Measurements from ENCODE around the gene PRXL2B.

GRCh38 chr1:2306676-2307567 is 78.8 kb downstream of the SKI start:
- CAGE, long polyA plus RNA = no peak
- RRBS = no CpG with 5 or more reads among the region's 67 CpGs

DNA sequence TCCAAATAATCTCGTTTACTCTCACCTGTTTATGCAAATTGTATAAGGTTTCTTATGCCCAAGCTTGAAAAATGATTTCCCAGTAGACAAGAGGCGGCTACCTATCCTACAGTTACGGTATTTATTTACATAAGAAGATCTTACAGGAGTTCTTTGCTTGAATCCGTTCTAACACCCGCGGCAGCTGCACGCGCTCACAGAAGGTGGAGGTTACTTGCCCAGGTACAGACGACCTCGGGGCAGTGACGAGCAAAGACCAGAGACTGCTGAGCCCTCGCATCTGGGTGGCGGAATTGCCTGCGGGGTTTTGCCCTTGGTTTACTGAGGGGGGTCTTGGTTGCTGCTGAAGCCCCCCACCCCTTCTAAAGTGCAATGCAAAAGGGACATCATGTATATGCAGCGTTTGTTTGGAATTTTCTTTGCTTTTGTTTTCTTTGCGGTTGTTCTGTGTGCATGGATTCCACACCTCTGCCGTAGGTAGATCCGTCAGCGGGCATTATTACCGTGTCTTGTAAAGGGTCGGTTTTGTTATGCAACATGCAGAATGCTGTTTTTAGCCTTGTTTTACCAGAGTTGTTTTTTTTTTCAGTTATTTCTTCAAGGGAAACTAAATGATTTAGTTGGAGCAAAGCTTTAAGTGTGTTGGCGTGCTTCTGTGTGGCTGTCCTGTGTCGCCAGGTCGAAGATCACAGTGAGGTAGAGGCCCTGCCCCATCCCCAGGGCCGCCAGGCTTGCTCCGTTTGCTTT is 80.1 kb downstream of the SKI start:
- CAGE, long polyA plus RNA = no peak
- RRBS = no CpG with 5 or more reads among the region's 26 CpGs

DNA sequence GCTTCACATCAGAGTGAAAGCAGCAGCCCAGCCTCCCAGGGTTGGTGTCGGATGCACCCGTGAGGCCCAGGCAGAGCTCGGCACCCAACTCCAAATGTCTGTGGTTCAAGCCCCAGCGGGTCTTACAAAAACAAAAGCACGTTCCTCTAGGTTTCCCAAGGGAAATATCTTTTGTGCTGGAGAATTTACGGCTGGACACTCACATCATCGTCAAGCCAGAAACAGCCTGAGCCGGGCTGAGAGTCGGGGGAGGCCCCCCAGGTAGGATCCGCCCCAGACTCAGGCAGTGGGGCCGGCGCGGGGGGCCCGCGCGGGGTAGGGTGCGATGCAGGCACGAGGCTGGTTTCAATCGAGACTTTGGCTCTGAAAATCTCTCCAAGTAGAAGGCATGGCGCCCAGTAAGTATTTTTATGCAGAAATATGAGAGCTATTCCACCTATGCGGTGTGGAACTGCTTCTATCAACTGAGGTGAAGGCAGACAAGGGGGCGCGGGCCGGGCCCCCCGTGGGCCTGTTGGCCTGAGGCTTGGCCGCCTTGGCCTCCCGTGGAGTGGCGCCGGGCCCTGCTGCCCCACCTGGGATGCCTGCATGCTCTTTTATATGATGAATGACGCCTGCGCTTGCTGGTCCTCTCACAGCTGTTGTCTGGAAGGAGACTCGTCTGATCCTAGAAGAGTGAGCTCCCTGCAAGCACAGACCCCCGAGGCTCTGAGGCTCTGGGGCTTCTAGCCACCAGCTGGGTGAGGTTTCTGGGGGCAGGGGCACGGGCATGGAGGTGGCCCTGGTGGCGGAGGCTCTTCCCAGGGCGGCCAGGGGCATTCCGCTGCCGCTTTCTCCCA is 36.4 kb downstream of the MORN1 start:
- CAGE, long polyA plus RNA = no peak
- RRBS = 60% methylated on average over 10 of the region's 38 CpGs

GRCh38 chr1:2467038-2467754 is 8.9 kb upstream of the PLCH2 start:
- CAGE, long polyA plus RNA = no peak
- RRBS = no CpG with 5 or more reads among the region's 38 CpGs

DNA sequence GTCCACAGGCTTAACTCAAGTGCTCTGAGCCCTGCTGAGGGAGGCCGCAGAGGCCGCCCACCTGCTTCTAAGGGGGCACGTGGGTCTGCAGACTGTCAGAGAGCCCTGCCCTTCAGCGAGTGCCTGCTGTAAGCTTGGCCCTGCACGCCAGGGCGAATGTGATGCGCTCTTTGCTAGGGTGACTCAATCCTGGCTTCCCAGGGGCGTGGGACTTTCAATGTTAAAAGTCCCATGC is 384 bp upstream of the PANK4 start:
- CAGE, long polyA plus RNA = no peak
- RRBS = no CpG with 5 or more reads among the region's 8 CpGs

DNA sequence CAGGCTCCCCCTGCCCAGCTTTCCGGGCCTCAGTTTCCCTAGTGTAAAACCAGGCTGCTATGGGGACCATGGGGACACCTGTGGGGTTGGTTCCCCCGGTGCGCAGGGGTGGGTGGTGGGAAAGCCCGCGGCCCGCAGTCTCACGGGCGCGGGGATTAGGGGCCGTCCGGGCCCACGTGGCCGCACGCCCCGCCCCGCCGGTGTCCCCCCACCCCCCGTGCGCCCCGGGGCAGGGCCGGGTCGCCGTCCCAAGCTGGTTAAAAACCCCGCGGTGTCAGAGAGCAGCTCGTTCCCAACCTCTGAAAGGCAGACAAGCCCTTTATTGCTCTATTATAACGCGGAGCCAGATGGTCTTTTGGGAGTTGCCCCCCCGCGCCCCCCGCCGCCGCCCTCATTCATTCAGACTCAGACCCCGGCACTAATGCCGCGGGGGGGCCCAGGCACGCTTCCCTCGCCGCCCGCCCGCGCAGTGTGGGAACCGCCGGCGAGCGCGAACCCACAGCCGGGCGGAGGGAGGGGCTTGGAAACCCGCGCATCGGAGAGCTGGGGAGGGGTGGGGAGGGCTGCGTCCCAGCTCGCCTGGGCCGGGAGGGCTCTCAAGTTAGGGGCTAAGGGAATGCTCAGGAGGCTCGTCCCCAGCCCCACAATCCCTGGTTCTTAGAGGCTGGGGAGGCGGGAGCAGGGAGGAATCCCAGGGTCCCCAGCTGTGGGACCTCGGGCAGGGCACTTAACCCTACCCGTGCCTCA is 10.7 kb upstream of the HES5 start:
- CAGE, long polyA plus RNA = no peak
- RRBS = 36% methylated on average over 30 of the region's 59 CpGs

DNA sequence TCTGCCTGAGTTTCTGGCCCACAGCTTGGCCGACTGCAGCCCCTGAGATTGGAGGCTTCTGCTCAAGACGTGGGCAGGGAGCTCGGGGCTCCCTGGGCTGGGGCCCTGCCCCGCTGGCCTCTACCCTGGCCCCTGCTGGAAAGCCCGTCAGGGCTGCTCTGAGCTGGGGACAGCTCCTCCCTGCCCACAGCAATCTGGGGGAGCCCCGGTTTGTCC is 8.8 kb upstream of the TNFRSF14 start:
- CAGE, long polyA plus RNA = no peak
- RRBS = no CpG with 5 or more reads among the region's 6 CpGs

GRCh38 chr1:2550125-2550458 is 6.1 kb upstream of the TNFRSF14 start:
- CAGE, long polyA plus RNA = no peak
- RRBS = no CpG with 5 or more reads among the region's 15 CpGs

- CAGE, long polyA plus RNA = no peak
- RRBS = no CpG with 5 or more reads among the region's 8 CpGs
Measured at GRCh38 chr1:2550459-2550792, 5.7 kb upstream of the TNFRSF14 start.

DNA sequence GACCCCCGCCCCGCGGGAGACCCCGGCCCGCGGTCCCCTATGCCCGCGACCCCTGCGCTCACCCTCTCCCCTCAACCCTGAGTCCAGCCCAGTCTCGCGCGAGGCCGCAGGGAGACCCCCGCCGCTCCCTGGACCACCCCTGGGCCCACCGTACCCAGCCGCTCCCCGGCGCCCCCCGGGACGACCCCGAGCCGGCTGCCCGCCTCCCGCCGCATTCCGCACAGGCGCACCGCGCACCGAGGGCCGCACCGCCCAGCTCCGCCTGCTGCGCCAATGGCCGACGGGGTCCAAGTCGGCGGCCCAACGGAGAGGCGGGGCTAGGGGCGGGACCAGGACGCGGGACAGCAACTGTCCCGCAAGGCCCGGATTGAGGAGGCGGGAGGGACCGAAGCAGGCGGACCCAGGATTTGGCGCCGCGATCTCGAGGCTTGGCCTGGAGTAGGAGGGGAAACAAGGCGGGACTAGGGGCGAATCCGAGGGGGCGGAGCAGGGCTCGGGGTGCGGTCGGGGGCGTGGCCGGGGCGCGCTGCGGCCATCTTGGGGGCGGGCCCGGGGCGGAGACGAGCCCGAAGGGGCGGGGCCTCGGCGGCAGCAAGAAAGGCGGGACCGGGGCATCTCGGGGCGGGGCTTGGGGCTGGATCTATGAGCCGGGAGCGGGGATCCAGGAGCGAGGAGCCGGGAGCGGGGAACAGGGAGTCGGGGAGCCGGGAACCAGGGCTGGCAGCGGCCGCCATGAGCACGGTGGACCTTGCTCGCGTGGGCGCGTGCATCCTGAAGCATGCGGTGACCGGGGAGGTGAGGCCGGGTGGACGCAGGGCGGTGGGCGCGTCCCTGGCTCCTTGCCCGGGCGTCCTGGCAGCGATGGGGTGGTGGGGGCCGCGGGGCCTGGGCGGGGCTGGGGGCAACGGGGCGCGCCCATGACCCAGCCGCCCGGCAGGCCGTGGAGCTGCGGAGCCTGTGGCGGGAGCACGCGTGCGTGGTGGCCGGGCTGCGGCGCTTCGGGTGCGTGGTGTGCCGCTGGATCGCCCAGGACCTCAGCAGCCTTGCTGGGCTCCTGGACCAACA is at the start of gene PRXL2B:
Gene PRXL2B, plus strand, starts transcription at position 624 of the 1,065 bp plus-strand sequence.
- CAGE, long polyA plus RNA = no peak
- RRBS = 2% methylated on average over 41 of the region's 122 CpGs

DNA sequence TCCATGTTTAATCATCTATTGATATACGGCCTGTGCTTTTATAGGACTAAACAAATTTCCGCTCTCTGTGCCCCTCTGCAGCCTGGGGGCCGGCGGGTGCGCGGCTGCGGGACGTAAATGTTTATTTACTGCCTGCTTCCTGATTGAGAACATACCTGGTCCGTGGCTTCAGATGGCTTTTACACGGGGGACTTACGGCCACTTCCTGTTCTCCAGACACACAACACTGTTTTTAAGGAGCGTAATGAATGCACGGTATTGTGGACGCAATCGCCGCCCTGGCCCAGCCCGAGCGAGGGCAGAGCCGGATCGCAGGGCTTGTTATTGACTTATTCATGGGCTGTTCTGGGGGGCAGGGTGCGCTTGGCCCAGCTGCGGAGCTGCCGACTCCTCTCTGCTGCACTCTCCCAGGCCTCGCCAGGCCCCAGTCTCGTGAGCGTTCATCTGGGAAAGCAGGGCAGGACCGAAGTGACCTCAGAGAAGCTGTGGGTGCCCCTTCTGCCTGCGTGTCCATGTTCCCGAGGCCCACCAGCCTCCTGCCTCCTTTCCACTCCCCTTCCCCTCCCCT is 52.8 kb upstream of the ACTRT2 start:
- CAGE, long polyA plus RNA = no peak
- RRBS = no CpG with 5 or more reads among the region's 29 CpGs

DNA sequence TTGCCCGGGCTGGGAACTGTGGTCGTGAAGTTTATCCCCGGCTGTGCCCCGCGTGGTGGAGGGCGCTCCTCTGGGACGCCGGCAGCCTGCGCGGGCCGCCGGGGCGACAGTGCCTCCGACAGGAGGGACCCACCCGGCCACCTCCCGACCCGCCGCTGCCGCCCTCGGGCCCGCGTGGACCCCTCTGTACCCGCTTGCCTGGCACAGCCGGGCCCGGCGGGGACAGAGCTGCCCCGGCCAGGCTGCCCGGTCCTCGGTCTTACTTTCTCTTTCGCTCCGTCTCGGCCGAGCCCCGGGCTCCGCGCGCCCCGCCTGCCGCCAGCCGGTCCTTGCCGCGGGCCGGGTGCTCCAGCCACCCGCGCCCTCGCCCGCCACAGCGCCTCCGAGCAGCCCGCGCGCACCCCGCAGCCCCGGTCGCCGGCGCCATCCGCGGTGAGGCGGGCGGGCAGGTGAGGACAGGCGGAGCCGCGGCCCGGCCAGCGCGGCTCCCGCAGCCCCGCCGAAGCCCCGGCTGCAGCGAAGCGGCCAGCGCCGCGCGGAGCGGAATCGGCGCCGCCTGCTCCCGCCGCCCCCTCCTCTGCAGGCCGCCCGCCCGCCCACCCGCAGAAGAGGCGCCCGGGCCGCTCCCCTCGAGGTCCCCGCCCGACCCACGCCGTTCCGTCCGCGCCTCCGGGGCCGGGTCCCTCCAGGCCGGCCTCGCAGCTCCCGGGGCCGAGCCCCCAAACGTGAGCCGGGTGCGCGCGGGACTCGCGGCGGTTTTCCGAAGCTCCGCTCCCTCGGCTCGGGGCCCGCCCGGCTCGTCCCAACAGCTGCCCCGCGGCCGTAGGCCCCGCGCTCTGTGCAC is 1.2 kb downstream of the PRDM16 start:
- CAGE, long polyA plus RNA = no peak
- RRBS = 2% methylated on average over 71 of the region's 124 CpGs

DNA sequence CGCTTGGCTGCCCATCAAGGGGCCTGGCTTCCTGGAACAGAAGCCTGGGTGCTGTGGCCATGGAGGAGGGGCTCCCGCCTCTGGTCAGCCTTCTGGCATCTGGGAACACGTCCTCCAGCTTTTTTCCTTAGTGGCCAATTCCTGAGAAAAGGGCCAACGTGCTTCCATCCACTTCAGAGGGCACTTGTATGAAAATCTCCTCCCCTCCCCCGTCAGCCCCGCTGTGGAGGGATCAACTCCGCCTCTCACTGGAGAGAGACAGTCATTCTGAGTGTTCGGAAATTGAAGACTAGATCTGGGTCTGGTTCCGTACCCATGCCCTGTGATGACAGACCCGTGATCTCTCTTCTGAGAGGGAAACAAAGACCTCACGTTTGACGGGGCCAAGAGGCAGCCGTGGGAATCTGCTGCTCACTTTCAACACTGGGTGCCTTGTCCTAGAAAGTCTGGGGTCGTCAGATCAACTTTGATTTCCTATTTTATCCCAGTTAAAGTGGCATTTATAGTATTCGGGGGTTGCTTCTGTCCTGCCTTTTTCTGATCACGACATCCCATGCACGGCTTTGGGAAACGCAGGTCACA is 59.0 kb downstream of the PRDM16 start:
- CAGE, long polyA plus RNA = no peak
- RRBS = no CpG with 5 or more reads among the region's 18 CpGs

DNA sequence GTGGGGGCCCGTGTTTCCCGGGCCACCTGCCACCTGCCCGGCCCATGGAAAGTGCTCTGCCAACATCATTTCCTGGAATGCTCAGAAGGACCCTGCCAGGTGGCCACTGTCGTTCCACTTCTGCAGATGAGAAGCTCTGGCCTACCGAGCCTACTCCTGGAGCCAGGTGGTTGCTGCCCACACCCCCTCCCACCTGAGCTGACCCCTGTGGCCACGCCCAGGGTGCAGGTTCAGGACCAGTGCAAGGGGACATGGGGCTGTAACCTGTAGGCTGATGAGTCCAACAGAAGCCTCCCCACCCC is 99.7 kb downstream of the PRDM16 start:
- CAGE, long polyA plus RNA = no peak
- RRBS = no CpG with 5 or more reads among the region's 6 CpGs

DNA sequence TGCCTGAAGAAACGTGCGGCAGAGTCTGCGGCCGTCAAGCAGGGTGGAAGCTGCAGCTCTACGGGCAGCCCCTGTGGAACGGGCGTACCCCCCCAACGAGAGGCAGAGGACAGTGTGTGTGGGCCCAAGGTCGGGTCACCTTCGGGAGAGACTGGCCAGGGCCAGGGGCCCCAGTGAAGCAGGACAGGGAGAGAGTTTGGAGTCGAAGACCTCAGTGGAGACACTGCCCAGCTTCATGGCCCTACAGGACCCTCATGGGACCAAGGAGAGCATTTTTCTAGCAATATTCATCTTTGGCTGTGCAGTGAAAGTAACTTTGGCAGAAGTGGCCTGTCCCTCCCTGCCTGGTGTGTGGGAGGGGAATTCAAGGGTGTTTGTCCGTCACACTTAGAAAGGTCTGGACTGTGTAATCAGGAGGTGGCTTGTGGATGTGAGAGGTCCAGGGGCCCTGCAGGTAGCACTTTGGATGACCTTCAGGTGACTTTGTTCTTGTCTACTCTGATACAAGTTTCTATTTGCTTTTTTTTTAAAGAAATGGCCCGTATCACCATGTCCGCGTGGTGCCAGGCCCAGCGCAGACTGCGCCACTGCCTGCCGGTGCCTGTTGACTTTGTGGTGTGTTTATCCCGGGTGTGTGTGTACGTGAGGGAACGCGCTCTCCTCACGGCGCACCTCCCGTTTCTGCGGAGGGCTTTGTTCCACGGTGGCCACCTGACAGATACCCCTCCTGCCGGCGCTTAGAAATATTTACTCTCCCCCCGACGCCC is 119.0 kb downstream of the PRDM16 start:
- CAGE, long polyA plus RNA = no peak
- RRBS = 56% methylated on average over 5 of the region's 31 CpGs

GRCh38 chr1:3212004-3212732 is 143.2 kb downstream of the PRDM16 start:
- CAGE, long polyA plus RNA = no peak
- RRBS = 94% methylated on average over 6 of the region's 38 CpGs

DNA sequence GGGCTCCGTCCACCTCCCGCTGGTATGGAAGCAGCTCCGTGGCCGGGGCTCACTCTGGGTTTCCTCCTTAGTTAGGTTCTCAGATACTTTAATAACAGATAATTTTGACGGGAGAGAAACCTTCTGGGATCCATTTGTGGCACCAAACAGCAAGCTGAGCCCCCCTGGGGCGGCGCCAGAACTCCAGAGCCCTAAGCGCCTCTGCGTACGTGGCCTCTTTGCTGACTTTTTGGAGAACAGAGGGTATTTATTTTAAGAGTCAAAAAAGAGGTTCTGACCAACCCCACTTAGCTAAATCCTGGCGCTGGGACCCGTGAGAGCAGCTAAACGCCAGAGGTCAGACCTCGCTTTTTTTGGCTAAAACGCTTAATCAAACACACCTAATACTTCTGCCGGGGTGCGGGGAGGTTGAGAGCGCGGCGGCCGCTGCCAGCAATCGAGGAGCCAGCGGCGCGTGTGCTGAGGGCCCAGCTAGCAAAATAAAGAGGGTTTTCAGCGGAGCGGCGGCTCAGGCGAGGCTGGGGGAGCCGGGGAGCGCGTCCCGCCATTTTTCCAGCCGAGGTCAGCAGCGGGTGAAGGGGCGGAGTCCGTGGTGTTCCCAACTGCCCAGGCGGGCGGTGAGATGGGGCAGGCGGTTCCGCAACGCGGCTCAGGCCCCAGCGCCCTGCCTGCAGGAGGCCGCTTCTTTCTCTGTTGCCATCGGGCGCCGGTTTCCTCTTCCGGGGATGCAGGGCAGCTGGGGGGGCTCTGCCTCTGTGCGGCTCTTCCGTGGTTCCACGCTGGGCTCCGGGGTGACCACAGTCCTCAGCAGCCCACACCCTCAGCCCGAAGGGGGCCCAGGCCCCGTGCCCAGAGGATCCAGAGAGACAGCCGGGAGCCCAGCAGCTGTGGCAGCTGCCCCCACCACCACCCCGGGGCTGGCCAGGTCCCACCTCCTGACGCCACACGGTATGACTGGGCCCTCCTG is 171.8 kb downstream of the PRDM16 start:
- CAGE, long polyA plus RNA = no peak
- RRBS = 67% methylated on average over 14 of the region's 59 CpGs

DNA sequence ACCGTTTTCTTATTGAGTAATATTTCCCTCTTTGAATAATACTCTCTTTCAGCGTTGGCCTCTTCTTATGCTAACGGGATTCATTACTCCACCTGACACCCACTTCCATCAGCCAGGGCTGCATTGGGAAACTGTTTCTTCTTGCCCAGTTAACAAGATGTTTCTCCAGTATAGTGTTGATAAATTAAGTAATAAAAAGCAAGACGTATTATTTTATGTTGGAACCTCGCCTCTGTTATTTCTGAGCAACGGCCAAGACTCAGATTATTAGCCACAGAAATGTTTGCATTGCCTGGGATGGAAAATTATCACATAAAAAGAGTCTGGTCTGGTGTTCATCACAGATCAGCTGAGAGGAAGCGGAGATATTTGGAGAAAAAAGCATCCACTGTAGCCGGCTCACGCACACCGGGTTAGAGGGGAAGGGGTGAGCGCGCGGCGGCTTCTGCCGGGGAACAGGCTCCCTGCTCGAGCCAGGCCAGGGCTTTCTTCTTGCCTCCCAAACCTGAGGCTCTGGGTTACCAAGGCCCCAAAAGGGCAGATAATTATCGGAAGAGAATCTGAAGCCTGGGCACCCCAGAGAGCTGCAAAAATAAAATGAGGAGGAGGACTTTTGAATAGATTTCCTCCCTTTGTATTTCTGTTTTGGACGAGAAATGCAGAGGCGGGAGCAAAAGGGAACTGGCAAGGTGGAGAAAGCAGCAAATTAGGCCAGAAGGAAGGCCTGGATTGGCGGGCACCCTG is 189.5 kb downstream of the PRDM16 start:
- CAGE, long polyA plus RNA = no peak
- RRBS = 87% methylated on average over 6 of the region's 20 CpGs

- CAGE, long polyA plus RNA = no peak
- RRBS = 79% methylated on average over 4 of the region's 51 CpGs
Measured at GRCh38 chr1:3322864-3323997, 131.2 kb upstream of the ARHGEF16 start.

- CAGE, long polyA plus RNA = no peak
- RRBS = 71% methylated on average over 3 of the region's 8 CpGs
Measured at GRCh38 chr1:3348751-3349048, 105.8 kb upstream of the ARHGEF16 start.

Data from mammary epithelial cell (primary cell).